Melanocyte of skin (primary cell): ENCODE data around the gene GSE1.

DNA sequence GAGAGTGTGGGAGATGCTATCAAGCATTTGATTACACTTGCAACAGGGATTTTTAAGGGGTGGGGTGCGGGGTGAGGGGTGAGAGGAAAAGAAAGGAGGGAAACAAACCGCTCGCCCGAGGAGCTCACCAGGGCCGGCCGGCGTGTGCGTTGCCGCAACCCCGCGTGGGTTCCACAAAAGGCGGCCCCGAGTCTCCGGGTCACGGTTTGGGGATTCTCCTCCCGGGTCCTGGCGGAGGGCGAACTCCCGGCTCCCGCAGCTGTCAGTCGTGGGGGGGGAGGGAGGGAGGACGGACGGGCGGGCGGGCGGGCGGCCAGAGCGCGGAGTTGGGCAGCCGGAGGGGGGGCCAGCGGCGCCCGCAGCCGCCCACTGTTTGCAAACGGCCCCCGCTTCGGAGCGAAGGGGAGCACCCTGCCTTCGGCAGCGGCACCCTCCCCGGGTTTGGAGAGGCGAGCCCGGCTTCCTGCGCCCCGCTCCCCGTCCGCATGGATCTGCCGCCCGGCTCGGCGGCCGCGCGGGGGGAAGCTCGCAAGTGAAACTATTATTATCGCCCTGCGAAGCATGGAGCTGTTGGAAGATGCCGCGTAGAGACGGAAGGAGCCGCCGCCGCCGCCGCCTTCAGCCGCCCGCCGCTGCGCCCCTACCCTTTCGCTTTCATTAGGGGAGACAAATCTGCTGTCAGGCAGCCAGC lies 58.5 kb upstream of the GSE1 start:
- CAGE, long polyA plus RNA, 2 experiments: no peak in any of the 2 experiments

DNA sequence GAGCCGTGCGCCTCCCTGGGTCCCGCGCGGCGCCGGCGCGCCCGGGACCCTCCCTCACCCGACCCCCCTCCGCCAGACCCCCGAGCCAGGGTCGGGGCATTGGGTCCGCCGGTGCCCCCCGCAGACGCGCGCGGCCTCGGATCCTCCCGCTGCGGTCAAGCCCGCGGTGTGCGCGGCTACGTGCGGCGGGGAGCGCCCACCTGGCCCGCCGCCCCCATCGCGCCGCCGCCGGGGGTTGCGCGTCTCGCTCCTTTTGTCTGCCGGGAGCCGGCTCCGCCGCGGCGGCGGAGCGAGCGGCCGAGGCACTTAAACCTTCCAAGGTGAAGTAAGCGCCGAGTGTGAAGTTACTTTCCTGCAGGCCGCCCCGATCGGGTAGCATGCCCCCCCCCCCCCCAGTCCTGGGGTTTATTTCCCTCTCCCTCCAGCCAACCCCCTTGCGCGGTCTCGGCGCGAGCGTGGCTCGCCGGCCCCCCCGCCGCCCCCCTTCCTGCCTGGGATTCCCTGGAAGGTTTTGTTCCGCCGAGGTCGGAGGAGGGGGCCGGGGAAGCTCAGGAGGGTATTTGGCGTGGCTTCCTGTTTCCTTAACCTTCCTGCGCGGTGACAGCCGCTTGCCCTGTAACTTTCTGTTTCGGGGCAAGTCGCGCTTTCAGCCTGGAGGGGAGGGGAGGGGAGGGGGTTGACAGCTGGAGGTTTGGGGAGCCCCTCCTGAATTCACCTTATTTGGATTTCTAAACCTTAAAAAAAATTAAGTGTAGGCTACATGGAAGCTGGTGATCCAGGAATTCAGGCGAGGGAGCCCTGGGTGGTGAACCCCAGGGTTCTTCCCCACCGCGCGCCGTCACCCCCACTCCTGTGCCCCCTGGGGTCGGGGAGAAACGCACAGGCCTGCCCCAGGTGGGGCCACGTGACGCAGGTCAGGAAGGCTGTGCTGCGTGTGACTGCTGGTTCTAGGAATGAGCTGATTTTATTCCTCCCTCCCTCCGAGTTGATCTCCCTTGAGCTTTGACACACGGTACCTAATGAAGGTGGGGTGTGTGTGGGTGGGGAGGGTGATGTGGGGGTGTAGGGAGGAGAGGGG lies 56.4 kb upstream of the GSE1 start:
- CAGE, long polyA plus RNA, 2 experiments: no peak in any of the 2 experiments

GRCh38 chr16:85566243-85566937 lies 46.7 kb upstream of the GSE1 start:
- CAGE, long polyA plus RNA, 2 experiments: no peak in any of the 2 experiments

GRCh38 chr16:85573528-85573877 lies 39.6 kb upstream of the GSE1 start:
- CAGE, long polyA plus RNA, 2 experiments: no peak in any of the 2 experiments

- CAGE, long polyA plus RNA, 2 experiments: no peak in any of the 2 experiments
Measured at GRCh38 chr16:85578739-85579692, 34.1 kb upstream of the GSE1 start.

DNA sequence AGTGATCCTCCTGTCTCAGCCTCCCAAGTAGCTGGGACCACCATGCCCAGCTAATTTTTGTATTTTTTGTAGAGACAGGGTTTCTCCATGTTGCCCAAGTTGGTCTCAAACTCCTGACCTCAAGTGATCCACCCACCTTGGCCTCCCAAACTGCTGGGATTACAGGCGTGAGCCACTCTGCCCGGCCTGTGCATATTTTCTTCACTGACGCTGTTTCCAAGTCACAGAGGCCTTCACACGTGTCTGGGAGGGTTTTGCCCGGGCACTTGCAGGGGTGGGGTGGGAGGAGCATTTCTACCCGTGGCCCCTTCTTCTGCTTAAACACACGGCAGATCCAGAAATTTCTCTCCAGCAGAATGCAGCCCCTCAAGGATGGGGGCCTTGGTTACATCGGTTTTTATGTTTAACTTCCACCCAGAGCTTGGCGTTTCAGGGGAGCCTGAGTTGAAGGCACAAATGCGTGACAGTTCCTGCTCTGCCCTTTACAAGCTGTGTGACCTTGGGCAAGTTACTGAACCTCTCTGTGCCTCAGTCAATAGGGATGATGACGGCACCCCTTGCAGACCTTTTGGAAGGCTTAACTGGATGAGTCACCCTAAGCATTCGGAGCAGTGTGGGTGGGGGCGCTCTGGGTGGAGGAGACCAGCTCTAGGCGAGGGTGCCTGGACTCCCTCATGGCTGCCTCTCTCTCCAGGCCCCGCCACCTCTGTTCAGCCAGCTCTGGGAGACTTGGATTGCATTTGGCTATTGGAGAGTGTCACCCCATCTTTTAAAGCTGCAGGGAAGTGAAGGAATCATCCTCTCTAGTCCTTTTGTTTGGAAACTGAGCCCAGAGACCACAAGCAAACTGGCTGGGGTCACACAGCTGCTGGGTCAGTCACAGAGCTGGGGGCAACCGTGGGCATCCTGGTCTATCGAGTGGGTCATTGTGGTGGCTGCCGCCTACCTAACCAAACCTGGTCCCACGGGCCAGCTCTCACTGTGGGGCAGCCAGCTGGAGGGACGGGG lies 20.6 kb upstream of the GSE1 start:
- CAGE, long polyA plus RNA, 2 experiments: no peak in any of the 2 experiments

GRCh38 chr16:85599991-85600614 lies 13.0 kb upstream of the GSE1 start:
- CAGE, long polyA plus RNA, 2 experiments: no peak in any of the 2 experiments

DNA sequence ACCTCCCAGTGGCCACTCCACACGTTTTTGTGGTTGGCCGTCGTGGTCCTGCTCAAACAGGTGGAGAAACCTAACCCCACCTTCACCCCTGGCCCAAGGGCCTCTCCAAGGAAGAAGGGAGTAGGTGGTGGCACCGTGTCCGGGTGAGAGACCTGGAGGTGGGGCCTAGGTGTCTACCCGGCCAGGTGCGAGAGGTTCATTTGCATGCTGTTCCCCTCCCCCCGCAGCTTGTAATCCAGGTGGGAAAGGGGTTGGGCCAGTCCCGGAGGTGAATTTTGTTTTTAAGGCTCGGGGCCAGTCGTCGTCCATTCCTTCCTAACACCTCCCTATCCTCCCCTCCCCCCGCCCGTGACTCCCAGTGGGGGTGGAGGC lies 2.2 kb upstream of the GSE1 start:
- CAGE, long polyA plus RNA, 2 experiments: no peak in any of the 2 experiments

DNA sequence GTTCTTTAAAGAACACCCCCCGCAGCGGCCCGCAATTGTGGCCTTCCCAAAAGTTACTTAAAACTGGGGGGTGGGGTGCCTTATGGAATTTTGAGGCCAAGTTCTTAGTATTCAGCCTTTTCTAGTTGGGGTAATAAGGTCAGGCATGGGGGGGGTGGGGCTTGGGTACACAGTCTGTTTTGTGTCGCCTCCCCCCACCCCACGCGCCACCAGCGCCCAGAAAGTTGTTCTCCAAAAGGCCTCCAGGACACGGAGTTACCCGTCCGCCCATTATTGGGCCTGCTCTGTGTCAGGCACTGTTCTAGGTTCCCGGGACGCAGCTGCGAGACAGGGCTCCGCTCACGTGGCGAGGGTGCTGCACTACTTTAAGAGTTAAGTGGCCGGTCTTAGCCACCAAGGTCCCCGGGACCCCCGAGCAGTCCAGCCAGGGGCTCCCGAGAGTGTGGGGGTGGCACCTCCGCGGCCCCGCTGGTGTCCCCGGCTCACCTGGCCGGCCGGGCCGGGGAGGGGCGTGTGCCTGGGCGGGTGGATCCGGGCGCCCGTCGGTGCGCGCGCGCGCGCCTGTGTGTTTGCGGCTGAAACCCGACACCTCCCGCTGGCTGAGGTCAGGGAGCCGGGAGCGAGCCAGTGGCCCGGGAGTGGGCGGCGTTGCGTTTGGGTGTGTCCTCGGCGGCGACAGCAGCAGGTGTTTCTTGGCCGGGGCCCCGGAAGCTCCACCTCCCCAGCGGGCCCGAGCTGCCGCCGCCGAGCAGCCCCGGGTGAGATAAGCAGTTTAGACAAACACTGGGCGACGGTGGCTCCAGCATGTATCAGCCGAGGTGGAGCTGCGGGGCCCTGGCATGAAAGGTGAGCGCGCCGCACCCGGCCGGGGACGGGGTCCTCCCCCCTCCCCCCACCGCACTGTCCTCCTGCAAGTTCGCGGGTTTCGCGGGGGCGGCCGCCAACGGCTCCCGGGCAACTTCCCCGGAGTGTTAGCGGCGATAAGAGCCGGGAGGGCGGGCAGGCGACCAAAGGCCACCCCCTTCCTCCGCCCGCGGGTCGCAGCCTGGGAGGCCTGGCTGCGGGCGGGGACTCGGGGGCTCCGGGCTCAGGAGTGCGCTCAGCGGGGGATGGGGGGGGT lies at the start of gene GSE1:
Gene GSE1, plus strand, starts transcription at position 770 of the 1,120 bp plus-strand sequence.
- CAGE, long polyA plus RNA, 2 experiments: no peak in any of the 2 experiments

- CAGE, long polyA plus RNA, 2 experiments: no peak in any of the 2 experiments
Measured at GRCh38 chr16:85615733-85616549, 2.8 kb downstream of the GSE1 start.

DNA sequence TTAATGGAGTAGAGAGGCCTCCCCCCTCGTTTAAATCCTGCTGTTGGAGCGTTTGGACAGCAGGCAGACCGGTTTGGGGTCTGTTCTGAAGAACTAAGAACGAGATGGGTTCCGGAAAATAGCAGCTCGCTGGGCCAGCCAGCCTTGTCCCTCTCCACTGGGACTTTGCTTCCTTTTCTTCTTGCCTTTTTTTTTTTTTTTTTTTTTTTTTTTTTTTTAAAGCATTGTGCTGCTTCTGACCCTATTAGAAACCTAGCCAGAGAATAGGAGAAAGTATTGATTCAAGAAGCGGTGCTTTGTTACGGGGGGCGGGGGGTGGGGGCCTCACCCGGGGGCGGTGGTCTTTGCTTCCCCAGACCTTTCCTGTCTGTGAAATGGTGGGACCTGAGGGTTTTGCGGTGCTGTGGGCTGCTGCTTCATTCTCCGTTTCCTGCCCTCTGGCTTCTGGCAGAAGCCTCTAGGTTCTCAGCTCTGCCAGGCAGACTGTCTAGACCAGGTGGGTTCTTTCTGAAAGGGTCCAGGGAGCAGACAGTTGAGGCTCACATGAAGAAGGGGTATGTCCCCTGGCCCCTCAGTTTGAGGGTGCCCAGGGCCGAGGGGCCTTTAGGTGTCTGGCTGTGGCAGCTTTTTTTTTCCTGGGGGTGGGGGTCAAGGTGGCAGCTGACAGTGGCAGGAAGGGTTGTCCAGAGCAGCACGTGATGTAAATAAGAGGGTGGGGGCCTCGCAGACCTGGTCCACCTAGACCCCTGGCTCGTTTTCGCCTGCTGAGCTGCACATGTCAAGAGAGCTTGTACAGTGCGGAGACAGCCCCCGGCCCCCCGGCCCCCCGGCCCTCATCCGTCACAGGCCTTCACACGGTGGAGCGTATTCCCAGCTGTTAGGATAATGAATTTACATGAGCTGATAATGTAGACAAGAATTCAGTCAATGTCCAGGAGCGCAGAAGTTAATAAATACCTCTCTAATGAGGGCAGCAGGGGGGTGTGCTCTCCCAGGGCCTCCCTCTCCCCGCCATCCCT lies 14.0 kb downstream of the GSE1 start:
- CAGE, long polyA plus RNA, 2 experiments: no peak in any of the 2 experiments

DNA sequence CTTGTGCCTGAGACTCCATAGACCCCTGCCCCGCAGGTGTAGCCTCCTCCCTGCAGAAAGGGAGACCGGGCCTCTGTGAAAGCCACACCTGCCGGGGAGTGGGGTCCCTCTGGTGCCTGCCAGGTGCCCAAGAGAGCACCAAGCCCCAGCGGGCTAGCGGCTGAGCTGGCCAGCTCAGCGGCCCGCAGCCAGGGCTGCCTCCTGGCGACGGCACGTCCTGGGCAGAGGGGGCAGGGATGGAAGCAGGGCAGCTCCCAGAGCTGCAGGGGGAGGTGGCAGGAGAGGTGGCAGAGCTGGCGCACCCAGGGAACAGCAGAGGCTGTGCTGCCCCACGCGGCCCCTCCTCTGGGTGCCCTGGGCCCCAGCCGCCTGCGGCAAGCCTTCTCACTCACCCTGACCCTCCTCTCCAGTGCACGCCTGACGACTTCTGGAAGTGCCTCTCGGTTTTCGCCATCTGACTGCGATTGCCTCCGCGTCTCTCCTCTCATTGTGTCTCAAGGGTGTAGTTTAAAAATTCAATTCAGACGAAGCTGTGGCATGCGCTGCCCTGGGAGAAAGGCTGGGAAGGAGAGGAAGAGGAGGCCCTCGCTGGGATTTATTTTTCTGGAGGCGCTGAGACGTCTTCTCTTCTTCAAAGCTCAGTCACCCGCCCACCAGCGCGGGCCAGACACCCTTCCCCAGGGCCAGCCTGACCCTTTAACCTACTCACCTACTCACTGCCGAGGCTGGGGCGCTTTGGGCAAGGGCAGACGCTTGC lies 24.8 kb downstream of the GSE1 start:
- CAGE, long polyA plus RNA, 2 experiments: no peak in any of the 2 experiments

- CAGE, long polyA plus RNA, 2 experiments: no peak in any of the 2 experiments
Measured at GRCh38 chr16:85707633-85708279, 19.0 kb upstream of the GINS2 start.

DNA sequence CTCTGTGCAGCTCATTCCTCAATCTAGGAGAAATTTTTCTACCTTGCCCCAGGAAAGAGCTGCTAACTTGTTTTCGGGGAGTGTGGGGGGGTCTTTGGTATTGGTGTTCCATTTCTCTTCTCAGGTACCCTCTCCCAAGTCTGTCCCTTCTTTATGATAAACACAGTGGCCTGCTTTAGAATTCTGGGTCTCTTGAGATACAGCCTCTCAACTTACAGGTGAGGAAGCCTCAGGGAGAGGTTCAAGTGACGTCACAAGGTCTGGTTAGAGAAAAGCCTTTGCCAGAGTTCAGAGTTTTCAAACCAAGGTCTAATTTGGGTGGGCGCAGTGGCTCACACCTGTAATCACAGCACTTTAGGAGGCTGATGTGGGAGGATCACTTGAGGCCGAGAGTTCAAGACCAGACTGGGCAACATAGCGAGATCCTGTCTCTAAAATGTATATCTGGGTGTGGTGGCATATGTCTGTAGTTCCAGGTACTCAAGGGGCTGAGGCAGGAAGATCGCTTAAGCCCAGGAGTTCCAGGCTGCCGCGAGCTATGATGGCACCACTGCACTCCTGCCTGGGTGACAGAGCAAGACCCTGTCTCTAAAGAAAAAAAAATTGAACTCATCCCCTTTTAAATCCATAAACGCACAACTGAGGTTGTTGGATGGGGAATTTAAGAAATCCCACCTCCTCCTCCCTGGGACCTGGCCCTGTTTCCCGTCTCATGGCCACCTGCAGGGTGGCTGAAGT lies 2.2 kb downstream of the IRF8 start:
- CAGE, long polyA plus RNA, 2 experiments: no peak in any of the 2 experiments

- CAGE, long polyA plus RNA, 2 experiments: no peak in any of the 2 experiments
Measured at GRCh38 chr16:85909235-85909514, 10.2 kb downstream of the IRF8 start.

DNA sequence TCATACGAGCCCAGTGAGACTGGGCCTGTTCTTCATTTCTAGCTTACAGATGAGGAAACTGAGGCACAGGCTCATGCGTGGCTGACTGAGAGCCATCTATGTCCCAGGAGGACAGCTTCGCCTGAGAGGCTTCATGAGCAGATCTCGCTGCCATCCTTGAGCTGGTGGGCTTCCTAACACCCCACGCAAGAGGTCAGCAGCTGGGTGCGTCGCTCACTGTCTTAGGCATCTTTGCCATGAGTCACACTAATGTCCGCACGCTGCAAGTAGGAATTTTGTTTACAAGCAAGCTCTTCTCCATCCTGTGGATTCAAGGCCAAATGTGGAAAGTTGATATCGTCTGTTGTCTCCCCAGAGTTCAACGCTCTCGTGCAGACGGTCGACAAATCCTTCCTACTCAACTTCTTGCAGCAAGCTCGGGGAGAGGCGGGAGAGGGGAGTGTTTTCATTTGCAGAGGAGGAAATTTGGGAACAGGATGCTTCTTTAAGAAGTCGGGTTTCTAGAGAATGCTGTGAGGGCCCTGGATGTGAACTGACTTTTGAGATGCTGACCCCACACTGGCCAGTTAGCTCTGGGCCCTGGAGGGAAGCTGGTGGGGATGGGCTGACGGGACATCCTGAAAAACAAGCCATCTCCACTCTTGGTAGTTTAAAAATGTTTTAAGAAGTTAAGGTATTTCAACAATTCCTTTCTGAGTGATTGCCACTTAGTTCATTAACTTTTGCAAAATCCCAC lies 24.8 kb downstream of the IRF8 start:
- CAGE, long polyA plus RNA, 2 experiments: no peak in any of the 2 experiments

GRCh38 chr16:86194800-86195359 lies 295.9 kb downstream of the IRF8 start:
- CAGE, long polyA plus RNA, 2 experiments: no peak in any of the 2 experiments

DNA sequence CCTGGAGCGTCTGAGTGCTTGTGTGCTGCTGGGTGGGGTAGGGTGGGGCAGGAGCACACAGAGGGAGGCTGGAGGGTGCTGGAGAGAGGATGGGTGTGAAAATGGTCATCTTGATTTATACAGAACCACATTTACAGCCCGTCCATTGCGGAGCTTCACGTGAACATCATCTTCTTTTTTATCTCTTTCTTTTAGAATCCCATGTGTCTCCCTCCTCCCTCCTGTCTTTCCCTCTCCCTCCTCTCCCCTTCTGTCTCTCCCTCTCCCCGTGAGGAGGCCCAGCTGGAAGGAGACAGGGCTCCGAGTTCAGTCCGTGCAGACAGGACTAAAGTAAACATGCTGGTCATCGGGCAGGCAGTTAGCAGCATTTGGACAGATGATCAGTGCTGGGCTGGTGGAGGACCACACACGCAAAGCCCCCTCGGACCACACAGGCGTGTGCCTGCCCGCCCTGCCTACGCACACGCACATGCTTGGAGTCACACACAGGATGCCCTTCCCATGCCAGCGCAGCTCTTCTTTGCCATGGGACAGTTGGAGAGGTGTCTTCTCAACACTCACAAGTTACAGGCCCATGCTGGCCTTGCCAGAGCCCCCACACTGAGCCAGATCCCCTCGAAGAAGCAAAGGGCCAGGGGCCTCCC lies 215.9 kb upstream of the FOXF1 start:
- CAGE, long polyA plus RNA, 2 experiments: no peak in any of the 2 experiments

- CAGE, long polyA plus RNA, 2 experiments: no peak in any of the 2 experiments
Measured at GRCh38 chr16:86297443-86298025, 212.8 kb upstream of the FOXF1 start.

- CAGE, long polyA plus RNA, 2 experiments: no peak in any of the 2 experiments
Measured at GRCh38 chr16:86432292-86432956, 77.9 kb upstream of the FOXF1 start.